Ishikawa (cell line): ENCODE data around the gene LFNG.

- RRBS: no CpG with 5 or more reads among the region's 9 CpGs
Measured at GRCh38 chr7:2224822-2225390, 7.8 kb downstream of the MAD1L1 start.

GRCh38 chr7:2403732-2404721, 616 bp downstream of the CHST12 start:
- RRBS: 18% methylated on average over 40 of the region's 72 CpGs

DNA sequence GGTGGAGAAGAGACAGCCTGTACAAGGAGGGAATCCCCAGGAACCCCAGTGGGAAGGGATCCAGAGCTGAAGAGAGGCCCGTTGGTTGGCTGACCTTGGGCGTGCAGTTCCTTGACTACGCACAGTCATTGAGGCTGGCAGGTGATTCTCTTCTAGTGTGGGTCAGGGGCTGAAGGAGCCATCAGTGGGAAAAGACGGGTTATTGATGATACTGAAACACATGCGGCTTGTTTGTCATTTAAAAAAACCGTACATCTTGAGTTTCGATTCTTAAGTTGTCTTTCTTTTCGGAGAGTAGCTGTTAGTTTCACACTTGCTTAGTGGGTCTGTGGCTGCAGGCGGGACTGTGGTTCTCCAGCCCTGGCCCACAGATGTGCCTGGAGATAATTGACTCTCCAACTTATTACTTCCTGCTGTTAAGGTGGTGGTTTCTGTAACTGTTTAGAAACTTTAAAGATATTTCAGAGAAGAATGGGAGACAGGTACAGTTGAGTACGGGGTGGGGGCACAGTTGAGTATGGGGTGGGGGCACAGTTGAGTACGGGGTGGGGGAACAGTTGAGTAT, 2.5 kb downstream of the CHST12 start:
- RRBS: no CpG with 5 or more reads among the region's 11 CpGs

DNA sequence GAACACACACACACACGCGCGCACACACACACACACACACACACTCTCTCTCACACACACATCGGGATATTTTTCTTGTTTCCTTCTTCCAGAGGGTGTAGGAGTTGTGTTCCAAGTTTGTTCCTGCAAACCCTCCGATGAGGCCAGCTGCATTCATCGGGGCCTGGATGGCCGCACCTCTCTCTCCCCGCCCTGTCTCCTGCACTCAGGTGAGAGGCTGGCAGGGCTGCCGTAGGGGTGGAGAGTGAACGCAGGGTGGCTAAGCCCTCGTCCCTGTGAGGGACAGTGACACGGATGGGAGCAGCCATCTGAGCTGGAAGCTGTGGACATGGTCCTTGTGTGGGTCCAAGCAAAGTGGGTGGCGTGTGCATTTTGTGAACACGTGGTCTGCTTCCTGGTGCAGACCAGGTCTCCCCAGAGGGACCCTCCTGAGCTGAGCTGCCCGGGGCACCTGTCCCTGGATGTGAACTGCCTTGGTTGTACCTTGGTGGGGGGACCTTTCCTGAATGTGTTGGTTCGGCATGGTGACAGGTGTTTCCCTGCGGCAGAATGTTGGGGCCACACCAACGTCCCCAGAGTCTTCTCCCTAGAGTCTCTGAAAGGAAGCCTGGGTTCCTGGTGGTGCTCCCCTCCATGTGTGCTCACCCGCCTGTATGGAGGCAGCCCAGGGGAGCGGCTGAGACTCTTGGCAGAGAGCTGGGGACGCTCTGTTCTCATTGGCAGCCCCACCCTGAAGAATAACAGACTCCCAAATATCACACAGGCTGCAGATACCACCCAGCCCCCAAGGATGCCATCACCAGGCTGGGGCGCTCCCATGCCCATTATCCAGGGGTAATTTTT, 34.5 kb downstream of the CHST12 start:
- RRBS: no CpG with 5 or more reads among the region's 22 CpGs

GRCh38 chr7:2478453-2478875, 2.3 kb upstream of the GRIFIN start:
- RRBS: 20% methylated on average over 5 of the region's 13 CpGs

DNA sequence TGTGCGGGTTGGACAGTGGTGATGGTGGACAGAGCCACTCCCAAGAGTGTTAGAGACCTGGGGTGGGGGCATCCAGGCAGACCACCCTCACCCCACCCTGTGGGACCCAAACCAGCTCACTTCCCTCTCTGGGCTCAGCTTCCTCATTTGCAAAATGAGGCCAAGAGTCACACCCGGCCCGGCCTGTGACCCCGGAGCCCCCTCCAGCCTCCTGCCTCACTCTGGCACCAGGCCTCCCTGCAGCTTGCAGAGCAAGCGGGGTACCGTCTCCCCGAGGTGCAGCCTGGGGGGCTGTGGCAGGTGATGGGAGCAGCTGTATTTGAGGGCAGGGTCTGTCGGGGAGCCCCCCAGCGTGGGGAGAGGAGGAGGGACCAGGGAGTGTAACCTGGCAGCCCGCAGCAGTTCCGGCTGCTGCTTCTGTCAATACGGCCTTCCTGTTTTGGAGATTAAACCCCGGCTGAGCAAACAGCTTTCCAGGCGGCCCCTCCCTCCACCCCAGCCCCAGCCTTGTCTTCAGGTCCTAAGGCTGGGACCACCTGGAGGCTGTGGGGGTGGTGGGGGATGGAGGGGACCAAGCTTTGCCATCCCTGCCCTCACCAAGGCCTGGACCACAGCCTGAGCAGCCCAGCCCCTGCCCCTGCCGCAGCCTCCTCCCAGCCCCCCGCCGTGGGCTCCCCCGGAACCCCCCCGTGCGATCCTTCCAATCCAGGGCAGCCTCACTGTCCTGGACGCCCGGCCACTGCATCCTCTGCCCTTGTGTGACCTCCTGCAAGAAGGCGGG, 8.2 kb upstream of the LFNG start:
- RRBS: 79% methylated on average over 6 of the region's 23 CpGs

GRCh38 chr7:2511968-2512820, 7.4 kb upstream of the LFNG start:
- RRBS: 96% methylated on average over 3 of the region's 24 CpGs

DNA sequence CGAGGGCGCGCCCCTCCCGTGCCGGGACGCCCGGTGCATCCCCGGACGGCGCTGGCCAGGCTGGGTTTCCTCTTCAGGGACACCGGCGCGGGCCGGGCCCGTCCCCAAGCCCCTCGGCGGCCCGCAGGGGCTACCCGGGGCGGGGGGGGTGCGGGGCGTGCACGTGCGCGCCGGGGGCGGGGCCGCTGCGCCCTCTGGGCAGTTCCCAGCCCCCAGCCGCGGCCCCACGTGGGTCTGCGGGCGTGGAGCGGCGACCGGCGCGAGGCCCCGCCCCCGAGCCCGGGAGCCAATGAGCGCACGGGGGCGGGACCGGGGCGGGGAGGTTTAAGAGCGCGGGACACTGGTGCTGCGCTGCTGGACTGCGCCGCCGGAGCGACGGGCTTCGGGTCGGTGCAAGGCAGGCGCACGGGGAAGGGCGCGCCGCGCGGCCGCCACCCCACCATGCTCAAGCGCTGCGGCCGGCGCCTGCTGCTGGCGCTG, at the start of gene LFNG:
LFNG (plus strand) TSS at position 354 of the 480 bp plus-strand sequence.
- RRBS: 1% methylated on average over 50 of the region's 70 CpGs

DNA sequence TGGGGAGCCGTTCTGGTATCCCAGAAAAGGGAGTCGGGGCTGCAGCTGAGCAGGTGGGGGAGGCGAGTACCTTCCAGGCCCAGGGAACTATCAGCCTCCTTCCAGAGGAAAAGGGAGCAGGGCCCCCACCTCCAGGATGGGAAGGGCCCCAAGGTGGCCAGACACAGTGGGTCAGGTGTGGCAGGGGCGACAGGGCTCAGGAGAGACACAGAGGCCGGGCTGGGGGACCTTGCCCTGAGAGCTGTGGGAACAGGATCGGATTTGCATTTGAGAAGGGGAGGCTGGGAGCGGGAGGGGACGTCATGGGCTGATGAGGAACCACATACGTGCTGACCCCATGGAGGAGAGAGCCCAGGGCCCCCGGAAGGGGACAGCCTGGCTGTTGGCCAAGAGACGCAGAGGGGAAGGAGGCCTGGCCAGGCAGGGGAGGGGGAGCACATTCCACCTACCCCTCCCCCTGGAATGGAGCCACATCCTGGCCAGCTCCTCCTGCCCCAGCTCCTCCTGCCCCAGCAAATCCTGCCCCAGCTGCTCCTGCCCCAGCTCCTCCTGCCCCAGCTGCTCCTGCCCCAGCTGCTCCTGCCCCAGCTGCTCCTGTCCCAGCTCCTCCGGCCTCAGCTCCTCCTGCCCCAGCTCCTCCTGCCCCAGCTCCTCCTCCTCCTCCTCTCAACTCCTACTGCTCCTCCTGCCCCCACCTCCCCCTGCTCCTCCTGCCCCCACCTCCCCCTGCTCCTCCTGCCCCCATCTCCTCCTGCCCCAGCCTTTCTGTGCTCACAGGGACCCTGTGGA, 9.6 kb upstream of the TTYH3 start:
- RRBS: no CpG with 5 or more reads among the region's 12 CpGs

DNA sequence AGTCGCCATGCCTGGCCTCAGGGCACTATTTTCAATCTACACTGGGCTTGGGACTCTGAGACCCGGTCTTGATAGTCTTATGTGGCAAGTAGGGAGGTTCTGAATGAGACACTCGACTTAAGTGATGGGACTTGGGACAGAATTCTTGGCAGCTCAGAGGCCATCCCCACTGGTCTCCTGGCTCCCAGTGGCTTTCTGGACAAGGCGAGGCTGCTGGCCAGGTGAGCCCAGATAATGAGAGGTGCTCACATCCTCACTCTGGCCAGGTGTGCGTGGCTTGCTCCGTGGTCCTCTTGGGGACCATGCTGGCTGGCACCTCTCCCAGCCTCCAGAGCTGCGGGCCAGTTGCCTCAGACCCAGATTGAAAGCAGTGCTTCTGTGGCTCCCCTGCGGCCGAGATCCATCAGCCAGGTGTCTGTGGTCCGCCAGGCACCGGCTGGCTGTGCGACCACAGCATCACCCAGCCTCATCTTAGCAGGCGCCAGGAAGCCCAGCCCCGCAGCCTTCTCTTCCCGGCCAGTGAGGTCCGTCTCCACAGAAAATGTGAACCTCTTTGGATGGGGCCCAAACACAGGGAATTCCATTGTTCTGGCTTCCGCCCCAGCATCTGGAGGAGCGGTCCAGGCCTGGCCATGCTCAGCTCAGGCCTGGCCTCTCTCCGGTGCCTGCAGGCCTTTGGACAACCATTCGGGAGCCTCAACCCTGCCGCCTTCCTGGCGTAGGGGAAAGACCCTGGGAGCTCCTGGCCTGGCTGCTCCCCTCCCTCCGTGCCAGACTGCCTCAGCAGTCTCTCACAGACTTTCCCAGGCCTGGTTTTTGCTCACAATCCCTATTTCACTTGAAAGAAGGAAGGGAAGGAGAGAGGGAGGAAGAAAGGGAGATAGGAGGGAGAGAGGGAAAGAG, 5.2 kb upstream of the TTYH3 start:
- RRBS: 48% methylated on average over 5 of the region's 23 CpGs

GRCh38 chr7:2629621-2630205, 2.1 kb upstream of the TTYH3 start:
- RRBS: no CpG with 5 or more reads among the region's 8 CpGs

- RRBS: no CpG with 5 or more reads among the region's 6 CpGs
Measured at GRCh38 chr7:2667855-2668512, 20.0 kb upstream of the AMZ1 start.

- RRBS: 60% methylated on average over 5 of the region's 29 CpGs
Measured at GRCh38 chr7:2698711-2699534, 10.9 kb downstream of the AMZ1 start.

DNA sequence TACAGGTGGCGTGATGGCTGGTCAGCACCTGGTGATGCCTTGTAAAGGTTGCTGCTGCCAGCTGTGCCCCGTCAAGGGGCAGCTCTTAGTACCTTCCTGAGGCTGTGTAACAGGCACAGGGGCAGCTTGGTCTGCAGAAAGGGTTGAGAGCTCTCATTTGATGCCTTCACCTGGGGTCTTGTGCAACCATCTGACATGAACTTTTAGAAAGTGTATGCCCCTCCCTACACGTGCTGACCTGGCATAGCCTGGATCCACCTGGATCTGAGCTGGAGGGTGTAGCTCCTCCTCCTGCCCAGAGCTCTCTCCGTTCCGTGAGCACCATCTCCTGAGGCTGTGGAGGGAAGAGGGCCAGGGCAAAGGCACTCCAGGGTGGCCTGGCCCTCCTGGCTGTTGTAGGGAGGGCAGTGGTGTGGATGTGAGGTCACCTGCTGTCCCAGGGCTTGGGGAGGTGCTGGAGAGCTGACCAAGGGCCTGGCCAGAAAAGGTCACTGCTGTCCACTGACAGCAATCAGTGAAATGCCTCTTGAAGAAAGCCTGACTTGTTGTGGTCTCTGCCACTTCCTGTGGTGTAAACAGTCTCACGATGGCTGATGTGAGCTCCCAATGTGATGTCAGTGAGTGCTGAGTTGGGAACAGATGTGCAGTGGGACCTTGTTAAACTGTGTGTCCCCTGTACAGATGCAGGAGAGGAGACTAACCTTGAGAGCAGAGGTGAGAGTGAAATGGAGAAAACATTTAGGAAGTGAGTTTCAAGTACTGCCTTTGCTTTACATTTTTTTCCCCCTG, 23.0 kb downstream of the AMZ1 start:
- RRBS: no CpG with 5 or more reads among the region's 6 CpGs

DNA sequence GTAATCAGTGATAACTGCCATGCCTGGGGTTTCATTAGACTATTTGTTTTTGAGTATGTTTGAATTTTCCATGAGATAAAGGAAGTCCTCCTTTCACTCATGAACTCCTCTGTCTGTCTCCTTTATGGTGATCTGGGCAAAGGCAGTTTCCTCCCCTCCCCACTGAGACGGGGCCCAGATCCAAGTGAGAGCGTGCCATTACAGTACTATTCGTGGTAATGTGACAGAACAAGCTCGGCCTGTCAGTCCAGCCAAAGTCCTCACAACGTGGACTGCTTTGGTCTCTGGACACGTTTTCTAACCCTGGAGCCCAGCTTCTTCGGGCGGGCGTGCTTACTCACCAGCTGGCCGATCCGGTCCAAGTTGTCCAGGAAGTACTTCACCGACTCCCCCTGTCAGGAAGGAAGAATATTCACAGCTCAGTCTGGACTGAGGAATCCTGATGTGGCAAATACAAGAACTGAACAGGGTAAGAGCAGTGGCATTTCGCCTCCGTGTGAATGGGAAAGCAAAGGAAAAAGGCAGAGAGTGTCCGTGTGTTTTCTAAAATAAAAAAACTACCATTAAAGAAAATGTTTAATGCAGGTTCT, 45.2 kb downstream of the AMZ1 start:
- RRBS: no CpG with 5 or more reads among the region's 15 CpGs

GRCh38 chr7:2733983-2734540, 46.1 kb downstream of the AMZ1 start:
- RRBS: no CpG with 5 or more reads among the region's 20 CpGs

- RRBS: no CpG with 5 or more reads among the region's 16 CpGs
Measured at GRCh38 chr7:2796144-2797161, 47.7 kb downstream of the GNA12 start.

- RRBS: no CpG with 5 or more reads among the region's 13 CpGs
Measured at GRCh38 chr7:2838944-2839476, 5.1 kb downstream of the GNA12 start.

GRCh38 chr7:2873658-2874301, 29.7 kb upstream of the GNA12 start:
- RRBS: no CpG with 5 or more reads among the region's 7 CpGs

DNA sequence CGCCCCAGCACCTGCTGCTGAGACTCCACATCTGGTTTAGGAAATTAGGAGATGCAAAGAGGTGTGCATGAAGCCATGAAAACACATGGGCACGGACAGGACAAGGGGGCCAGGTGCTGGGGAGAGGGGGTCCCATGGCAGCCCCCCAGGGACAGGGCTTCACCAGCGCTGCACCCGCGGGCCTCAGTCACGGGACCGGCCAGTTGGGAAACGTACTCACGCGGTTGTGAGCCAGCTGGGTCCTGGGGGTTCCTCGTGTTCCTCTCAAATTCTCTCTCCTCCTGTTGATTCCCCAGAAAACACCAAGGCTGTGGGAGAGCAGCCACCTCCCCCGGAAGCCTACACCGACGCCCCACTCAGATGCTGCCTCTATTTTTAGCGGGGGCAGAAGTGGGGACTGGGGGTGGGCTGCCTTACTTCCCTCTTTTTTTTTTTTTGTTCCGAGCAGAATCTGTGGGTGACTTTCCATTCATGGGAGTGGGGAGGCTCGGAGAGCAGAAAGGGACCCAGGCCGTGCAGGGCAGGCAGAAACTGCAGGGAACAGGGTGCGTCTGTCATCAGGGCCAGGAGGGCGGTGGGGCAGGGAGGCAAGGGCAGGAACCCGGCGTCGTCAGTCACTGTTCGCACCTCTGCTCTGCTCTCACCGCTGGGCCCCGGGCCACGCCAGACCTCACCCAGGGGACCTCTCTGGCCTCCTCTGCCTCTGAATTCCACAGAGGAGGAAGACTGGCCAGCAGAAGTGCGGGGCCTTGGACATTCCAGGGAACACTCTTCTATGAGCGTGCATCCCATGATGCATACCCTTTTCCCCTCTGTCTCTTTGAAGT, 63.2 kb downstream of the CARD11 start:
- RRBS: 81% methylated on average over 7 of the region's 29 CpGs